Endometrial microvascular endothelial cells (primary cell): ENCODE results near the genes CARD10, PDXP and EIF3L.

- RAMPAGE, long total RNA = no peak
Measured at GRCh38 chr22:37024998-37026151, 5.8 kb downstream of the MPST start.

DNA sequence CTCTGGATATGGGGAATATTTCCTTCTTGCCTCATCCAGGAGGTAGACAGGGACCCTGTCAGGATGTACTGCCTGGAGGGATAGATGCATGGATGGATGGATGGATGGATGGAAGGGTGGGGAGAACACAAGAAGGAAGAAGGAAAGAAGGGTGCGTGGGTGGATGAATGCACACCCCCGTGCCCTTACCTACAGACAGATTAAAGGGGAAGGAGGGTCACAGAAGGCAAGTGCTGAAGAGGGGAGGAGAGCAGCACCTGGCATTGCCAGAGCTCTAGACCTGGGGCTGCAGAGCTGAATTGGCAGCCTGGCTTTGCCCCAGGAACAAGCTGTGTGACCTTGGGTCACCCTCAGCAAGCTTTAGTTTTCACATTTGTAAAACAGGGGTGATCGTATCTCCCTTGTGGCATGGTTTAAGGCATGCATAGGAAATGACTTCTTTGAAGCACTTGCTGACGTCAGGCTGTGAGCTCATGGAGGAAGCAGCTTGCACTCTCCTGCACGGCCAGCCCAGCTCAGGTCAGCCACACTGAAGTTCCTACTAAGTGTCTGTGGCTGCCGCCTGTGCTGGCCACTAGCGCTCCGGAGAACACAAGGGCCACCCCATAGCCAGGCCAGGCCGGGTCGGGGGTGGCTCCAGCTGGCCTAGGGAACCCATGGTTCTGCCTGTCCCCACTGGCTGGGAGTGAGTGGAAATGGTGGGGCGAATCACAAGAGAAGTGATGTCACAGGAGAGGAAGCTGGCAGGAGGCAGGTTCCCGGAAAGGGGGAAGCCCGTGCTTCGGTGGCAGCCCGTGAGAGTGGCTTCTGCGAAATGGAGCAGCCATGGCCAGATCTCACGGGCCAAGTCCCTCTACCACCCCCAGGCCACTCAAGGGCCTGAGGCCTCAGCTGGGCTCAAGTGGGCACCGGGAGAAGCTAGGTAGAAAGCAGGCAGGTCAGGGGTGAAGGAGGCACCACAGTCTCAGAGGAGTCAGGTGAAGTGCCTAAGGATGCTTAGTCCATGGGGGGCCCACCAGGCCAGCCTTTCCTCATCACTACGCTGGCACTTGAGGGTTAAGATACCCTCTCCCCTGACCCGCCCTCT lies 28.1 kb downstream of the KCTD17 start:
- RAMPAGE, long total RNA = no peak

- RAMPAGE, long total RNA = no peak
Measured at GRCh38 chr22:37147846-37148876, 1.6 kb downstream of the IL2RB start.

- RAMPAGE, long total RNA = no peak
Measured at GRCh38 chr22:37187507-37187820, 583 bp downstream of the C1QTNF6 start.

DNA sequence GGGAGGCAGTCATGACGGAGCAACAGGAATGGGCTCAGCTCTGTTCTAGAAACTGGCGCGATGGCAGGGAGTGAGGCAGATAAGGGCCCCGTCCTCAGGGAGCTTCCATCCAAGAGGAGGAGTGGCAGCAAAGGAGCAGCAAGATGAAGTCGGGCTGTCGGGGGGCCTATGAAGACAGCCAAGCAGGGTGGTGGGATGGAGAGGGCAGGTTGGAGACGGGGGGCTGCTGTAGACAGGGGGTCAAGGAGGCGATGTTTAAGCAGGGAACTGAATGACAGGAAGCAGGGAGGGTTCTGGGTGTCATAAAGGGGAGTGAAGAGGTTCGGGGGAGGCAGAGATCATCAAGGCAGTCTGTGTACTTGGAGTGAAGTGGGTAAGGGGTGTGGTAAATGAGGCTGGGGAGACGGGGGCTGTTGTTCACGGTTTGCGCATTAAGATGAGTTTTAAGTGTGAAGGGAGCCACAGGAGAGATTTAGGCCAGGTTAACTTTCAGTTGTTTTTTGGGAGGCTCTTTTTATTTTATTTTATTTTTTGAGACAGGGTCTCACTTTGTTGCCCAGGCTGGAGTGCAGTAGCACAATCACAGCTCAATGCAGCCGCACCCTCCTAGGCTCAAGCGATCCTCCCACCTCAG lies 6.2 kb downstream of the RAC2 start:
- RAMPAGE, long total RNA = no peak

DNA sequence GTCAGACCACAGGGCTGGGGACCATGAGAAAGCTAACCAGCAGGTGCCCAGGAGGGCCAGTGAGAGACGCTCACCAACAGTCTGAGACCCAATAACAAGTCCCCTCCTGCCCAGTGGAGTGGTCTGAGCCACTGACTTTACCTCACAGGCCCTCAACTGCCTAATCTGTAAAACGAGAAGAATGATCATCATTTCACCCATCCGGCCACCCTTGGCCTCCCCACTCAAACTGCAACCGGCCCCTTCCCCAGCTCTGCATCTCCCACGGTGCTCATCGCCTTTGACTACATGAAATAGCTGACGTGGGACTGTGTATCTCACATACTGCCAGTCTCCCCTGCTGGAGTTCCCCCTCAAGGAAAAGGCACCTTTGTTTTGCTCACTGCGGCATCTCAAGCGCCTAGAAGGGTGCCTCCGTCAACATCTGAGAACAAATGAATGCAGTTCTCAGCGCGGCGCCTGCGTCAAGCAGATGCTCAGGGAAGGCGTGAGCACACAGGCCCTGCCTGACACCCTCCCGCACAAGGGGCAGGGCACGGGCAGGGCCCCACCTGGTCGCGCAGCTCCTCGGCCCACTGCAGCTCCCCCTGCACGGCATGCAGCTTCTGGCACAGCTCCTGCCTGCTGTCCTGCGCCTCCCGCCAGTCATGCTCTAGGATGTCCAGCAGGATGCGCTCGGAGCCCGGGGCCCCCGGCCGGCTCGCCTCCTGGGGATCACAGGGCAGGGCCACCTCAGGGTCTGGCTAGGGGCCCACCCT lies 11.1 kb downstream of the CARD10 start:
- RAMPAGE, long total RNA = no peak

- RAMPAGE, long total RNA = no peak
Measured at GRCh38 chr22:37519157-37520061, at the start of gene CARD10. TSS of gene CARD10 (minus strand) at chr22:37519415.

GRCh38 chr22:37598987-37599597 lies 9.5 kb upstream of the GGA1 start:
- RAMPAGE, long total RNA = no peak

- RAMPAGE, long total RNA = no peak
Measured at GRCh38 chr22:37625781-37626822, 13.4 kb upstream of the SH3BP1 start.

DNA sequence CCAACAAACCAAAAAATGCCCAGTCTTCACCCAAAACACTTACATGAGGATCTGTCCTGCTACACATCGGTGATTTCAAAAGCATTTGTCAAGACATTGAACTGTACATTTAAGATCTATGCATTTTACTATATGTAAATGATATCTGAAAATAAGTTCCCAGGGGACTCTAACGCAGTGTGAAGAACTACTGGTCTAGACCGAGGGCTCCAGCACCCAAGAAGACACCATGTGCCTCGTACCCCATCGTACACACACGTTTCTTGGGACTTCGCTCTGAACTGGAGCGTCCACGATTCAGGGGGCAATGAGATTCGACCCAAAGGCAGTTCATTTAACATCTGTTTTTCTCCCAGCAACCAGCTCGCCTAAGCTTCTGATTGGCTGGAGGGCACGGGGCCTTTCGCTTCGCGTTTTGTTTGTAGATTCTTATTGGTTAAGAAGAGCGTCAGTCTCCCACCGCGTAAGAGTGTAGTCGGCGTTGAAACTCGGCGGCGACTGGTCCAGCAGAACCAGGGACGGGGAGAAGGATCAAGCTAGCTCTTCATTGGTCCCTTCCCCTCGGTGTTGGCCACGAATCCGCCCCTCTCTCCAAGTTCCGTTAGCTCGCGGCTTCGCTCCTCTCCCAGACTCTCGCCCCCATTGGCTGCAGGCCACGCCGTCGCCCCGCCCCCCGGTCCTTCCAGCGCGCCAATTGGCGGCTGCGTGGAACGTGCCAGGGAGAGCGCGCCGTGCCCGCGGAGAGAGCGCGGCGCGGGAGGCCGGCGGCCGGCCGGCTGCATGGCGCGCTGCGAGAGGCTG lies at the start of gene PDXP:
Gene PDXP, plus strand, starts transcription at position 721 of the 801 bp plus-strand sequence.
- RAMPAGE, long total RNA = no peak

DNA sequence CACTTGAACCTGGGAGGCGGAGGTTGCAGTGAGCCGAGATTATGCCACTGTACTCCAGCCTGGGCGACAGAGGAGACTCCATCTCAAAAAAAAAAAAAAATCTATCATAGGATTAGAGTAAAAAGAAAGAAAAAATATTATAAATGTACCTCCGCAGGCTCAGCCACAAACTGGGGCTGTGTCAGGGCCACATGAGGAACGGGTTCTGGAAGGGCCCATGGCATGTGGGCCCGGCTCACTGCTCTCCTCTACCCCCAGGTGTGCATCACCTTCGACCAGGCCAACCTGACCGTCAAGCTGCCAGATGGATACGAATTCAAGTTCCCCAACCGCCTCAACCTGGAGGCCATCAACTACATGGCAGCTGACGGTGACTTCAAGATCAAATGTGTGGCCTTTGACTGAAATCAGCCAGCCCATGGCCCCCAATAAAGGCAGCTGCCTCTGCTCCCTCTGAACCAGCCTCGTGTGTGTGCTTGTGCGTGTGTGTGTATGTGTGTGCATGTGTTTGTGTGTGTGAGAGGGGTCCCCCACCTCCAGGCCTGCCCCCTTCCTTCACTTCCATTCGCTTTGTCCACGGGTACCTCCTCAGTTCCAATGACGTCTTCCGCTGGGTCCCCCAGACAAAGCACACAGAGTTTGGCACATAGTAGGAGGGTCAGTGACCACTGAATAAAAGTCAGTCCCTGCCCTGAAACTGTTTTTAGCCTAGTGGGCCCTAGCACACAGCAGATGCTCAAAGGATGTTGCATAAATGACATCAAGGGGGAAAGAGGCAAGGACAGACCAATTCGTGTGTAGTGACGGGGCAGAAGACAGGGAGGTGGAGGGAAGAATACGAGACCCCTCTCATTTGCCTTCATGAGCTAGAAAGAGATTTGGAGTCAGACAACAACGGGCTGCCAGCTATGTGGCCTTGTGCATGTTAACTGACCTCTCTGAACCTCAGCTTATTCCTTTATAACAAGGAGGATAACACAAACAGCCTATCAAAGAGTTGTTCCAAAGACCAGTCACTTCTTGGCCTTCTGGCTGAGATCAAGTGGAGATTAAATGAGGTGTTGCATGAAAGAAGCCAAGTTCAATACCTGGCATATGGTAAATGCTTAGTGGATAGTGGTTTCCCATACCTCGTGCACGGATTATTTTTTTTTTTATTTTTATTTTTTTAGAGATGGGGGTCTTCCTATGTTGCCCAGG lies 4.3 kb downstream of the LGALS1 start:
- RAMPAGE, long total RNA = no peak

DNA sequence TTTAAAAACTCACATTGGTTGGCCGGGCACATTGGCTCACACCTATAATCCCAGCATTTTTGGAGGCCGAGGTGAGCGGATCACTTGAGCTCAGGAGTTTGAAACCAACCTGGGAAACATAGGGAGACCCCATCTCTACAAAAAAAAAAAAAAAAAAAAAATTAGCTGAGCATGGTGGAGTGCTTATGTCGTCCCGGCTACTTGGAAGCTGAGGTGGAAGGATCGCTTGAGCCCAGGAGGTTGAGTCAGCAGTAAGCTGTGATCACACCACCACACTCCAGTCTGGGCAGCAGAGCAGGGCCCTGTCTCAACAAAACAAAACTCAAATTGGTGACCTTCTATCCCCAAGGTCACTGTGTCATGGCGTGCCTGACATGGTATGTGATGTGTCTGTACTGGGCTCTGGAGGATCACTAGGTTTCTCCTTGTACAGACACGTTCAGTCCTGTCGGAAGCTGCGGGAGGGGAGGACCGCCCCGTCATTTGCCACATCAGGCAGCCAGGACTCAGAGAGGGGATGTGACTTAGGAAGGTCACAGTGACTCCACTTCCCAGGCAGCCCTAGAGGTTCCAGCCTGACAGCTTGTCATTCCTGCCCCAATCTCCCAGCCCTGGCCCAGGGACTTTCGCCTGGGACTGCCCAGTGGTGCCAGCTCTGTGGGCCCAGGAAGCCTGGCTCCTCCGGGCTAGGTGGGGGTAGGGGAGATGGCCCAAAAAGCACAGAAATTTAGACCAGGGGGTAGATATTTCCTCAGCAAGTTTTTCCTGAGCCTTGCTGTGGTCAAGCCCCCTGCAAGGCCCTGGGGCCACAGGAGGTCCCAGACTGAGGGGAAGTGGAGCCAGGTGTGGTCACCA lies 53.0 kb downstream of the TRIOBP start:
- RAMPAGE, long total RNA = no peak

DNA sequence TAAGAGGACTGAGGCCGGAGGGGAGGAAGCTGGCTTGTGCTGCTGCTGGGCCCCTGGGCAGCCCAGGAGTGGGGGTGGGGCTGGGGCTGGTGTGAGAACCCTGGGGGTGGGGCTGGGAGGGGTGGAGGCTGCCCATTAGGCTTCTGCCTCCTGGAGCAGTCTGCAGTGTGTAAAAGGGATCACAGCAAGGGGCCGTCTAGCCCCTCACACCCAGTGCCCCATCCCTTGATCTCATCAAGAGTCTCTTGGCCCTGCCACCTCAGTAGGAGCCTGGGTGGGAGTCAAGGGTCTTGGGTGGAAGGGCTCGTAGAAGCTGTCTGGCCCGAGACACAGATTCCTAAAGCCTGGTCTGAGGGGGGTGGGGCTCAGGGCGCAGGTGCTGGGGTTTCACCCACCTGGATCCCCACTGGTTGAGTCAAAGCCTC lies 53.2 kb upstream of the H1-0 start:
- RAMPAGE, long total RNA = no peak

DNA sequence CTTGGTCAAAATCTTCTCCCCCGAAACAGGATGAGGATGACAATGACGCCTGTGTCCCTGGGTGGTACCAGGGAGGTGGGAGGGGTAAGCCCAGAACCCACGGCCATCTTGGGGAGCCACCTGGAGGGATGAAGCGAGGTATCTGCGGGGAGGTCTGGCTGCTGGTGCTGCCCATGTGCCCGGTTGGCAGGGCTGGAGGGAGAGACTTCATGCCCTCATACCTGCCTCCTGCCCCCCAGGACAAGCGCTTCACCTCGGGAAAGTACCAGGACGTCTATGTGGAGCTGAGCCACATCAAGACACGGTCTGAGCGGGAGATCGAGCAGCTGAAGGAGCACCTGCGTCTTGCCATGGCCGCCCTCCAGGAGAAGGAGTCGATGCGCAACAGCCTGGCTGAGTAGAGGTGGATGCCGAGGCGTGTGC lies 32.7 kb upstream of the H1-0 start:
- RAMPAGE, long total RNA = no peak

- RAMPAGE, long total RNA = no peak
Measured at GRCh38 chr22:37803148-37804110, 1.6 kb upstream of the H1-0 start.

DNA sequence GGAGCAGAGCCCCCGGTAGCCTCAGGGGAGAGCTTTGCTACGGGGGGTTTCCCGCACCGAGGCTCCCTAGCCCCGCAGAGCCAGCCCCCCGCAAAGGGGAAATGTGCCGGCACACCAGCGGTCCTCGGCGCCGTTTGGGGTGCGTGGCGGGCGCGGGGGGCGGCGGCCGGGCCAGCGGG lies 310 bp upstream of the H1-0 start:
- RAMPAGE, long total RNA = no peak

DNA sequence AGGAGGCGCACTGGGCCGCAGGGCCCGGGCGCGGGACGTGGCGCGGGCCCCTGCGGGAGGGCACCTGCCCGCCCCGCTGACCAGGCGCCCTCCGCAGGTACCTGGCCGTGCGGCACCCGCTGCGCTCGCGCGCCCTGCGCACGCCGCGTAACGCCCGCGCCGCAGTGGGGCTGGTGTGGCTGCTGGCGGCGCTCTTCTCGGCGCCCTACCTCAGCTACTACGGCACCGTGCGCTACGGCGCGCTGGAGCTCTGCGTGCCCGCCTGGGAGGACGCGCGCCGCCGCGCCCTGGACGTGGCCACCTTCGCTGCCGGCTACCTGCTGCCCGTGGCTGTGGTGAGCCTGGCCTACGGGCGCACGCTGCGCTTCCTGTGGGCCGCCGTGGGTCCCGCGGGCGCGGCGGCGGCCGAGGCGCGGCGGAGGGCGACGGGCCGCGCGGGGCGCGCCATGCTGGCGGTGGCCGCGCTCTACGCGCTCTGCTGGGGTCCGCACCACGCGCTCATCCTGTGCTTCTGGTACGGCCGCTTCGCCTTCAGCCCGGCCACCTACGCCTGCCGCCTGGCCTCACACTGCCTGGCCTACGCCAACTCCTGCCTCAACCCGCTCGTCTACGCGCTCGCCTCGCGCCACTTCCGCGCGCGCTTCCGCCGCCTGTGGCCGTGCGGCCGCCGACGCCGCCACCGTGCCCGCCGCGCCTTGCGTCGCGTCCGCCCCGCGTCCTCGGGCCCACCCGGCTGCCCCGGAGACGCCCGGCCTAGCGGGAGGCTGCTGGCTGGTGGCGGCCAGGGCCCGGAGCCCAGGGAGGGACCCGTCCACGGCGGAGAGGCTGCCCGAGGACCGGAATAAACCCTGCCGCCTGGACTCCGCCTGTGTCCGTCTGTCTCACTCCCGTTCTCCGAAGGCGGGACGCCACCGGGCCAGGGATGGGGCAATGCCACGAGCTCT lies 1.7 kb downstream of the GALR3 start:
- RAMPAGE, long total RNA = no peak

- RAMPAGE, long total RNA = start-site peak on the minus strand at chr22:37849313-37849333, 18 and 50 reads in 2 replicates; start-site peak on the plus strand at chr22:37849413-37849446, 722 and 671 reads in 2 replicates
Measured at GRCh38 chr22:37848909-37849933, at the start of gene EIF3L. TSS of gene EIF3L (plus strand) at chr22:37849419.

DNA sequence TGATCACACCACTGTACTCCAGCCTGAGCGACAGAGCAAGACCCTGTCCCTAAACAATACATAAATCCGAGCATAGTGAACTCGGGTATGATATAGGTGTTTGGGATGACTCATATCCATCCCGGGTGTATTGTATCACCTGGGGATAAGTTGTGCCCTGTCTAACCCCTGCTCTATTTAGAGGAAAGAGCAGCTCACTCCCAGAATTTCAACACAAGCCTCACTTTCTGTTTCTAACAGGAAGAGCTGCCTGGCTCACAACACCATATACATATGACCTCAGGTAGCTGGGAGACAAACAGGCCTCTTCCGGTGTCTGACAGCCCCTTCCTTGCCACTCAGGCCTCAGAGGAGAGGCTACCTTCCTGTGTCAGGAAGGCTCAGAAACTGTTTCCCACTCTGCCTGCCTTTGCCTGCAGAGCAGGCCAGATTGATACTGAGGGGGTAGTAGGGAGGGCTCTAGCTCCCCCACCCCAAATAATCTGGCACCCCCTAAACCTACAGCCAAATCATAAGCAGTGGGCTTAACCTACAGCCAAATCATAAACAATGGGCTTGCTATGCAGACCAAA lies 9.8 kb upstream of the MICALL1 start:
- RAMPAGE, long total RNA = no peak

DNA sequence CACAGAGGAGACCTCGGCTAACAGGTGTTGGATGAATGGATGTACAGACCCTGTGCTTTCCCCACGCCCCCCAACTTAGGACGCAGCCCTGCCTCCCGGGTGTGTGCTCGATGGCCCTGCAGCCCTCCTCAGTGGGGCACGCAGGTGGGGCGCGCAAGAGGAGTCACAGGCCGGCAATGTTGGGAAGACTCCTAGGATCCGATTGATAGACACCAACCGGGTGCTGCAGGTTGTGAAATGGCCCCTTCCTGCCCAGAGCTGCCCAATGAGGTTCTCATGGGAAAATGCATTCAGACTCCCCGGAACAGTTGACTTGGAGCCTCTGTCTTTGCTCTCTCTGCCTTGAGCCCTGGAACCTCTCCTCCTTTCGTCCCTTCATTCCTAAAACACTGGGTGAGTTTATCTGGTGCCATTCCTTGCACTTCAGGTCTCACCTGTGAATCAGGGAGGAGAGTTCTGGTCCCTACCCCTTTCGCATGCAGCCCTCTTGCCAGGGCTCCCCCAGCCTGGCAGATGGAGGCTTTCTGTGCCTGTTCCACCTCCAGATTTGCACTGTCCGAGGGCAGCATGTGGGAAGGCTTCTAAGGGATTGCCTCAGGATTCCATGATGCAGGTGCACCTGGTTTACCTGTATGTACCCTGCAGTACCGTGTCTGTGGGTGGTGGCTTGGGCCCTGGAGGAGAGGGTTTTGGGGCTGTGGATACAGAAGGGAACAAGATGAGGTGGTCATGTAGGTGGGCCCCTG lies 1.2 kb downstream of the MICALL1 start:
- RAMPAGE, long total RNA = no peak